Mesenteric fat pad (tissue), 1 donor: ENCODE data around the genes PRKCSH and ZNF763.

GRCh38 chr19:10936550-10937217 is 8.1 kb downstream of the TIMM29 start:
- PRO-cap: no peak

DNA sequence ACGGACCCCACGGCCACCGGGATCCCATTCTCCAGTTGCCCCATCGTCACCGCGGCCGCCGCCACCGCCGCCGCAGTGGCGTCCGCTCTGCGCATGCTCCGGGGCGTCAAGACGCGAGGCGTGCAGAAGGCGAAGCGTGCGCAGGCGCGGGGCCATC is 332 bp upstream of the SMARCA4 start:
- PRO-cap: bidirectional peak, plus-strand start outside the sequence, minus-strand start at position 77 of the sequence

- PRO-cap: no peak
Observed at GRCh38 chr19:10976143-10976416, 15.2 kb downstream of the SMARCA4 start.

GRCh38 chr19:11044391-11045078 is 44.7 kb upstream of the LDLR start:
- PRO-cap: no peak

GRCh38 chr19:11113032-11114000 is 24.1 kb downstream of the LDLR start:
- PRO-cap: no peak

GRCh38 chr19:11127639-11128947 is 27.5 kb downstream of the SPC24 start:
- PRO-cap: no peak

- PRO-cap: no peak
Observed at GRCh38 chr19:11241191-11242452, 2.2 kb downstream of the ANGPTL8 start.

GRCh38 chr19:11251649-11252339 is 10.5 kb downstream of the DOCK6 start:
- PRO-cap: no peak

DNA sequence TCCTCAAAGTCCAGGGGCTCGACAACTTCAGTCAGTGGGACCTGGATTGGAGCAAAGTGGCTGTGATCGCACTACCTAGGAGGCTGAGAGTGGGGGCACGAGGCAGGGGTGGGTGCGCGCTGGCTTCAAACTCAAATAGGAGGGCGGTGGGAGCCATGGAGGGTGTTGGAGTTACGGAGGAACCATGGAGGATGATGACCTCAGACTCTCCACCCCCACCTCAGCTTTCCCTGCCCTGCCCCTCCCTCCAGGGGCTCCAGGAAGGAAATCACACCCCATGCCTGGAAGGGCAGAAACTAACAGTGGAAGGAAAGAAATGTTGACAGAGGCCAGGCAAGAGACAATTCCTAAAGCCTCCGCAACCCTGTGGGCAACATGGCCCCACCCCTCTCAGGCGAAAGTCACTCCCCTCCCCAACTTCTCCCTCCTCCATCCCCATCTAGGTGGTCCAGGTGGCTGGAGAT is 9.4 kb downstream of the DOCK6 start:
- PRO-cap: no peak

DNA sequence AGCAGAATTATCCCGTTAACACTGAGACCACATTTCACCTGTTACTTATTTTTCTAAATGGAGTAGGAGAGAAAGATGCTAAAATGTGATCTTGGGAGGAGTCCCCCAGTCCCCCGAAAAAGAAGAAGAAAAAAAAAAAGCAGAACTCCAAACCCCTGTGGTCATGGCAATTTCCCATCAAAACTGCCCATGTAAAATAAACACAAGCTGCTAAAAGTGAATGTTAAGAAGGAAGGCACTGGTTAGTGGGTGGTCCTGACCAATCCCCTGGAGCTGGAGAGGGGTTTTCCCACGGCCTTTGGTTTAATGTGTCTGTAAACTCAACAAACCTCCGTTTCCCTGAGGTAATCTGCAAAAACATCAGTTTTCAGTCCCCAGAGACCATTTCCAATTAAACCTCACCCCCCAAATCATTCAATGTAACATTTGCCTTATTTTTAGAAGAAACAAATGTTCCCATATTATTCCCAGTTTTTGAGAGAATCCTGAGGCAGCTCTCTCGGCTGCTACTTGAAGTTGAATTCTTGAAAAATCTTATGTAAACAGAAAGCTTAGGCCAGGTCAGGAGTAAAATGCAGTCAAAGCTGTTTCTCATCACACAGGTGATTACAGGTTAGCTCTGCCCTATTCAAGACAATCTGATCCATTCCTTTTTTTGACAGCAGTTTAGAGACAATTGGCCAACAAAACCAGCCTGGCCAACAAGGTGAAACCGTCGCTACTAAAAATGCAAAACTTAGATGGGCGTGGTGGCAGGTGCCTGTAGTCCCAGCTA is 17.0 kb downstream of the RAB3D start:
- PRO-cap: no peak

DNA sequence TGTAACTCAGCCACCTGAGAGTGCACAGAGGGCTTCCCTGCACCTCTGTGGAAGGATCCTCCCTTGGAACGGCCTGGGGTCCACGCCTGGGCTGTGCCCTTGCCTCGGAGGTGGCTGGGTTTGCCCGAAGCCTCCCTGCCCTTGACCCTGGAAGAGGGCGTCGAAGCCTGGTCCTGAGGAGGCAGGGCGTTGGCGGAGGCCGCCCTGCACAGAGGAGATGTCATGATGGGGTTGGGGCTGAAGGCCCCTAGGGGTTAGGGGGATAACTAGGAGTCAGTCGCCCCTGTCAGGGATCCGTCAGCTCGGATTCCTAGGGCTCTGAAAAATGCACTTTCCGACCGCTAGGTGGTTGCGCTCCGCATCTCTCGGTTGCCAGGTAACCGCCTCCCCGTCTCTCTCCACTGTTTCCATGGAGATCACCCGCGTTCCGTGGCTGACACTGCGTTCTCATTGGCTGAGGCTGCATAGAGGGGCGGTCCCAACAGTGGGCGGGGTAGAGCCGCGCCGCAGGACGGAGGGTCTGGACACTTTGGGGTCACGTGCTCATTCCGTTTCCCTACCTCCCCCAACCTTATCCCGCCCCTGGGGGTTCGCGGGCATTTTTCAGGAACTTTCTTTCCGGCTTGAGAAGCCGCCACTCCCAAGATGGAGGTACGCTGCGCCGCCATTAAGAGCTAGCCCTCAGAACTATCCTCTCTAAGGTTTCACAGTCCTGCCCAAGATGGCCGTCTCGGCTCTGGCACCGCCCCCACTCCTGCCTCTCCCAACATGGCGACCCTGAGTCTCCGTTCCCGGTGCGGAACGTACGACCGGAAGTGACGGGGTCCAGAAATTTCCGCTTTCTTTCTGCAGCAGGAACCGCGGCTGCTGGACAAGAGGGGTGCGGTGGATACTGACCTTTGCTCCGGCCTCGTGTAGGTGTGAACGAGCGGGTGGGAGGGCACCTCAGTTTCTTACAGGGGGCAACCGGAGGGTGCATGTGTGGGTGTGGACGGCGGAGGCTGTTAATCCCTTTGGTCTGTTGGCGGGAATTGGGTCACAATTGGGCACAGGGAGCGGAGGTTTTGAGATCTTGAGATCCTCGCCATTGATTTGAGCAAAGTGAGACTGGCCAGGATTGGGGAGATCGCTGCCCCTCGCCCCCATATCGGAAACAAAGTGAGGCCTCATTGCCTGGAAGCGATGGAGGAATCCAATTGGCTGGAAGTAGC is at the start of gene PRKCSH:
Gene PRKCSH, plus strand, starts transcription at position 843 of the 1,211 bp plus-strand sequence.
- PRO-cap: unidirectional peak, plus-strand start at position 843 of the sequence

- PRO-cap: no peak
Observed at GRCh38 chr19:11436004-11436557, 646 bp downstream of the PRKCSH start.

DNA sequence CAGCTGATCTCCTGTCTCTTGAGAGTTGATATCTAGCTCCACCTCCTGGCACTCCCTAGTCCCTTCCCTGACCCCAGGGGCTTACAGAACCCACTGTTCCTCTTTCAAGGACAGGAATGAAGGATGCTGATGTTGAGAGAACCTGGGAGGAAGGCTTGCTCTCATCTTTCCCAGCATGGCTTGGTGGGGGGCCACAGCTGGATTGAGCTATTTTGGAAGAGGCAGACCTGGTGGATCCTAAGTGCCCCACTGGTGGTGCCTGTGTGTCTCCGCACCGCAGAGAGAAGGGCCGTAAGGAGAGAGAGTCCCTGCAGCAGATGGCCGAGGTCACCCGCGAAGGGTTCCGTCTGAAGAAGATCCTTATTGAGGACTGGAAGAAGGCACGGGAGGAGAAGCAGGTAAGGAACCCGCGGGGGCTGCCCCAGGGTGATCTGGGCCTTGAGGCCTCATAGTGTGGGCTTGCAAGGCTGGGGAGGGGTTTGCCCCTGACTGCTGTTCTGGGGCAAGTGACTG is 5.6 kb downstream of the PRKCSH start:
- PRO-cap: no peak

GRCh38 chr19:11451832-11452032 is 16.3 kb downstream of the PRKCSH start:
- PRO-cap: no peak

- PRO-cap: no peak
Observed at GRCh38 chr19:11549606-11550447, 9.2 kb downstream of the ELOF1 start.

- PRO-cap: no peak
Observed at GRCh38 chr19:11616758-11617503, 19.6 kb downstream of the ZNF627 start.

- PRO-cap: no peak
Observed at GRCh38 chr19:11666839-11667369, 69.6 kb downstream of the ZNF627 start.

- PRO-cap: no peak
Observed at GRCh38 chr19:11848904-11849751, 602 bp downstream of the ZNF439 start.

DNA sequence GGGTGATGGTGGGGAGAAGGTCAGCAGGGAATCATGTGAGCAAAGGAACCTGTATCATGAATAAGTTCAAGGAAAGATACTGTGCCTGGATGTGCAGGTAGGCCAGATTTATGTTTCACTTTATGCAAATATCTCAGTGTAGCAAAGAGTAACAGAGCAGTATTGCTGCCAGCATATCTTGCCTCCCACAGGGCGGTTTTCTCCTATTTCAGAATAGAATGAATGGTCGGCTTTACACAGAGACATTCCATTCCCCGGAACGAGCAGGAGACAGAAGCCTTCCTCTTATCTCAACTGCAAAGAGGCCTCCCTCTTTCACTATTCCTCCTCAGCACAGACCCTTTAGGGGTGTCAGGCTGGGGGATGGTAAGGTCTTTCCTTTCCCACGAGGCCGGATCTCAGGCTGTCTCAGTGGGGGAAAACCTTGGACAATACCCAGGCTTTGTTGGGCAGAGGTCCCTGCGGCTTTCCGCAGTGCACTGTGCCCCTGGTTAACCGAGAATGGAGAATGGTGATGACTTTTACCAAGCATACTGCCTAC is 2.3 kb downstream of the ZNF69 start:
- PRO-cap: no peak

DNA sequence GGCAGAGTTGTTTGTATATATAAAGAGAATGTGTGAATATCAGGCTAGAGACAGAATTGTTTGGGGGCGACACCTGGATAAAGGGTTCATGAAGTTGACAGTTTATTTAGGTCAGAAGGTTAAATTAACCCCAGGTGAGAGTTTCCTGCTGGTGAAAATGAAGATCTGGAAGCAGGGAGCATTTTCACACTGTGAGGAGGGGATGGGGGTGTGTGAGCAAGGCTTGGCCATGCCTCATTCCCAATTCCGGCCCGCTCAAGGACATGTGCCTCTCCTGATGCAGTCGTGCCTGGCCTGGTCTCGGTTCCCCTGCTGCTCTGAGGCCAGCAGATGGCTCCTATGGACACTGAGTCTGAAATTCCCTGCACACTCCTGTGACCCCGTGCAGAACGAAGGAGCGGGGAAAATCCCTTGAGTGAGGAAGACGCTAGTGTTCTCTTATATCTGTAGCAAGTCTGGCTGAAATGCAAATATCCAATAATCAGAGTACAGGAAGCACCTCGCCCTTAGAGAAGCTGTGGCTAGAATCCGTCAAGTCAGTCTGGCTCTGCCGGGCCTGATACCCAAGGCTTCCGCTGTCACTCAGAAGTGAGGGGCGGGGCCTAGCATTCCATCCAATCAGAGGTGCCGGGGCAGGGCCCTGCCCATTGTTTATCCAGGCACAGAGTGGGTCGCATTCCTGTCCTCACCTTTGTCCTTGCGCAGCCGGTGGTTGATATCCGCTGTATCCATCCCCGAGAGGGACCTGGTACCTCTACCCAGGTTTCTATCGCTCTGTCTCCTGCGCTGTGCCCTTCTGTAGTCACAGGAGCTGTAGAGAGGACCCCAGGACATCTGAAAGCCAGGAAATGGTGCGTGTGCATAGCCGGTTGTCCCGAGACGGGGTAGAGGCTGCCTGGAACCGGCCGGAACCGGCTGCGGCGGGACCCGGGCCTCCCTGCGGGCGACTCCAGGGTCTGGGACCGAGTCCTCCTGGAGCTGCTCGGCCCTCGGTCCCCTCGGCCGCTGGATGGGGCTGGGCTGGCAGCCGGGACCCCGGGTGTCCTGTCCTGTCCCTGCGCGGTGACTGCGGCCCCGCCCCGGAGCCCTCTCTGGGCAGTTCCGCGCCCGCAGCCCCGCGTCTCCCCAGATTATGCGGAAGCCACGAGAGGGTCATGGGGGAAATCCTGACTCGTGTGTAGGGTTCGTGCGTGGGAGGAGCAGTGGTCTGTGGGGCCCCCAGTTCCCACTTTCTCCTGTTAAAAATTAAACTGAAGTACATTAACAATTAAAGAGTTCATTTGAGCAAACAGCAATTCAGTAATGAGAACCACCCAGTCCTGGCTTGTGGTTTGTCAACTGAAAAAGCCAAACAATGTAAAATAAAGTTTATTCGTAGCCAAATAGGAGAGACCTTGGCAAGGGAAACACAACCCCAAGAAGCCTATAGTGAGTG is at the start of gene ZNF763:
Gene ZNF763, plus strand, starts transcription at position 680 of the 1,435 bp plus-strand sequence.
- PRO-cap: unidirectional peak, minus-strand start at position 1,064 of the sequence